ENCODE data around the genes TOMM40L and HSPA6.

DNA sequence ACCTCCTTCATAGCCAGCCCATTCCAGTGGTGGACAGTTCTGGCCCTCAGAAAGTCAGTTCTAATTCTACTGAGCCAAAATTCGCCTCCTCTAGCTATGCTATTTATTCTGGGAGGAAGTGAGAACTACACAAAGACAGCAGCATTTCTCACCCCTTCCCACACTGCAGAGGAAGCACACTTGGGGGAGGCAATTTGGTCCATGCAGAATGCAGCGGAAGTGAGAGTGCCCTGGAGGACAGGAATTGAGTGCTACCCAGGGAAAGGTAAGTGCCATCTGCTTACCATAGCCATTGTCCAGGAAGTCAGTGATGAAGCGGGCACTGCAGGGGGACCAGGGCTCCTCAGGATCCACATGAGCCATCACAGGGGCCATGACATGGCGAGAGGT, 3.7 kb downstream of the ADAMTS4 start:
- PRO-cap = bidirectional peak, plus-strand start at position 161 of the sequence, minus-strand start at position 62 of the sequence
- RAMPAGE, long total RNA = no peak

GRCh38 chr1:161199960-161201036, 1.4 kb upstream of the ADAMTS4 start:
- PRO-cap = no peak
- RAMPAGE, long total RNA = no peak

DNA sequence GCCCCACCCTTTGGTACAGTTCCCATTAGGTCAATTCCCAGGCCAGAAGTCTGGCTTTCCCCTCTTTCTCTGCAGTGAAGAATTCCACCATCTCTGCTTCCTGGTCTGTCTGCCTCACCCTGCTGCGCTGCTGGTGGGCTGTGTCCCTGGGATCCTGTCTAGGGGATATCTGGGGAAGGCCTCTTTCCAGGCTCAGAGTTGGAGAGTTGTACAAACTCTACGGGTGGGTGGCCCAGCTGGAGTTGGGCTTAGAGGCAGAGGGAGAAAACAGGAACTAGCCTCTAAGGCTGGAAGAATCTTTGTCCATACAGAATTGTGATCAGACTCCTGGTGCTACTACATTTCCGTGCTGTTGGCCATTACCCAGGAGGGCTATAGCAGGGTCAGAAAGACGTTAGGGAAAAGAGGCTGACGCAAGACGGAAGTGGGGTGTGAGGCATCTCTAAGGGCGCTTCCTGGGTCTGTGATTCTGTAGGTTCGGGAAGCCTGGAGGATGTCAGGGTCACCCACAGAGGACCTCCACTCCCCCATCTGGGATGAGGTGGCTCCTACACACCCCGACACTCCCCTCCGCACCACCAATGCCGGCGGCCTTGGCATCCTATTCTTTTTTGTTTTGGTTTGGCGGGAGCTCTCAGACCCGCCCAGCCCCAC, 839 bp upstream of the NDUFS2 start:
- PRO-cap = no peak
- RAMPAGE, long total RNA = no peak

GRCh38 chr1:161222133-161222830, 1.1 kb downstream of the APOA2 start:
- PRO-cap = no peak
- RAMPAGE, long total RNA = no peak

DNA sequence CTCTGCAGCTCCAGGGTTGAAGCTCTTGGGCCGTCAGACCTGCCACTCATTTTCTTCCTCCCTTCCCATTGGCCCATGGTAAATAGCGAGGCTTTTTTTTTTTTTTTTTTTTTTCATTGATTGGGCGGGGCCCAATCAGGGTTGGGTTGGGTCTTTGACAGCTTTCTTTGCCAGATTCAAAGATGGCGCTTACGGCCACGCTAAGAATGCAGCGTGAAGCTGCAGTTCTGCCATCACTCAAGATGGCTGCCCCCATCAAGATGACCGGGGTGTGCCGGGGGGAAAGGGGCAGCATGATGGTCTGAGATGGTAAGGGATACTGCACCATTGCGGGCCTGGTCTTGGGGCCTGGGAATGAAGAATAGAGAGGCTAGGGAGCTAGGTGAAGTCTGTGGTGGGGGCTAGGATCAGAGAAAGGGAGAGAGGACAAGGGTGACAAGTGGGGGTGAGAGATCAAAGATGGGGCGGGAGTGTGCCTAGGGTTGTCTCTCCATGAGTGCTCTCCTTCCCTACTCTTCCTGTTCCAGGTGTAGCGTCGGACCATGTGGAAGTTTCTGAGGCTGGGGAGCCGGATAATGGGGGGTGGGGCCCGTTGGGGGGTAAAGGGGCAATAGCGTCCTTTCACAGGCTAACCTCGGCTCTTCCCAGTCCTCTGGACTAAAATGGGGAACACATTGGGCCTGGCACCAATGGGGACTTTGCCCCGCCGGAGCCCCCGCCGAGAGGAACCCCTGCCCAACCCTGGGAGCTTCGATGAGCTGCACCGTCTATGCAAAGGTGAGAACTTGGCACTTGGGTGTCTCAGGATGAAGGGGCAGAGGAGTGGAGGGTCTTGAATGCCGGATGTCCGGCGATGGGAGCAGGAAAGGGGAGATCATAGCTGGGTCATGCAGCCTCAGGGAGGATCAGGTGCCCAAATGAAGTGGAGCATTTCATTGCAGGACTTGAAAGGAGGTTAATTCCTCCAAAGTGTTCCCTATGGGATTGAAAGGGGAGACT, at the start of gene TOMM40L:
Gene TOMM40L (plus strand): TSS at position 233 of the 999 bp plus-strand sequence.
- PRO-cap = bidirectional peak, plus-strand start at position 255 of the sequence, minus-strand start outside the sequence
- RAMPAGE, long total RNA = no peak

- PRO-cap = no peak
- RAMPAGE, long total RNA = no peak
These were observed 5.5 kb downstream of the FCGR2A start for GRCh38 chr1:161510603-161511308.

- PRO-cap = no peak
- RAMPAGE, long total RNA = no peak
These were observed 6.1 kb downstream of the FCGR2A start for GRCh38 chr1:161511309-161511785.

DNA sequence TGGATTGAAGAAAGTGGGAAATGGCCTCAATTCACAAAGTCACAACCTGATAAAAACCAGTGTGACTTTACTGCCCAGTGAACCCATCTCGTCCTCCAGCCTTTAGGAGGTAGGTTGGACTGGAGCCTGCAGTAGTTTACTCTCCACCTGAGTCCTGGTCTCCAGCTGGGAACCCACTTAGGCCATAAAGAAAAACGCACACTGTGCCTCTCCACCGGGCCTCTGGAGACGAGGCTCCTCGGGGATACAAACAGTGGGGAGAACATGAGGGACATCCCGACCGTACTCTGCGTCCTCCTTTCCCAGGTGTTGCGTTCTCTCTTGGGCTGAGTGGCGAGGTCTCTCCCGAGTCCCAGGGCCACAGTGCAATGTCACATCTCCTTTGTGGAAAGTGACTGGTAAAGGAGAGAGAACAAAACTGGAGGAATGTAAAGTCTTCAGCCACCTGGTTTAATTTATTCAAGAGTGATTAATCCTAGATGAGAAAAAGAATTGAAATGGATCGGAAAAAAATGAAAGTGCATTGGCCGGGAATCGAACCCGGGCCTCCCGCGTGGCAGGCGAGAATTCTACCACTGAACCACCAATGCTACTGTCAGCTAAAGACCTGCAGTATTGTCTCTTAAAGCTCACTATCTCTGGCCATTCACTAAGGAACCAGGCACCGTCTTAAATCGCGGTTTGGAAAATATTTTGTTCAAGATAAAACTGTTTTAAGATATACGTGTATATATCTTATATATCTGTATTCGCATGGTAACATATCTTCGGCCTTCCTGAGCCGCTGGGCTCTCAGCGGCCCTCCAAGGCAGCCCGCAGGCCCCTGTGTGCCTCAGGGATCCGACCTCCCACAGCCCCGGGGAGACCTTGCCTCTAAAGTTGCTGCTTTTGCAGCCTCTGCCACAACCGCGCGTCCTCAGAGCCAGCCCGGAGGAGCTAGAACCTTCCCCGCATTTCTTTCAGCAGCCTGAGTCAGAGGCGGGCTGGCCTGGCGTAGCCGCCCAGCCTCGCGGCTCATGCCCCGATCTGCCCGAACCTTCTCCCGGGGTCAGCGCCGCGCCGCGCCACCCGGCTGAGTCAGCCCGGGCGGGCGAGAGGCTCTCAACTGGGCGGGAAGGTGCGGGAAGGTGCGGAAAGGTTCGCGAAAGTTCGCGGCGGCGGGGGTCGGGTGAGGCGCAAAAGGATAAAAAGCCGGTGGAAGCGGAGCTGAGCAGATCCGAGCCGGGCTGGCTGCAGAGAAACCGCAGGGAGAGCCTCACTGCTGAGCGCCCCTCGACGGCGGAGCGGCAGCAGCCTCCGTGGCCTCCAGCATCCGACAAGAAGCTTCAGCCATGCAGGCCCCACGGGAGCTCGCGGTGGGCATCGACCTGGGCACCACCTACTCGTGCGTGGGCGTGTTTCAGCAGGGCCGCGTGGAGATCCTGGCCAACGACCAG, at the start of gene HSPA6:
Gene HSPA6 (plus strand): TSS at position 1,213 of the 1,436 bp plus-strand sequence.
- PRO-cap = no peak
- RAMPAGE, long total RNA = no peak

GRCh38 chr1:161725645-161726581, 4.6 kb downstream of the FCRLB start:
- PRO-cap = unidirectional peak, plus-strand start at chr1:161725873; bidirectional peak, plus-strand start at chr1:161726310, minus-strand start at chr1:161726292; bidirectional peak, plus-strand start at chr1:161726639, minus-strand start at chr1:161726429
- RAMPAGE, long total RNA = no peak

DNA sequence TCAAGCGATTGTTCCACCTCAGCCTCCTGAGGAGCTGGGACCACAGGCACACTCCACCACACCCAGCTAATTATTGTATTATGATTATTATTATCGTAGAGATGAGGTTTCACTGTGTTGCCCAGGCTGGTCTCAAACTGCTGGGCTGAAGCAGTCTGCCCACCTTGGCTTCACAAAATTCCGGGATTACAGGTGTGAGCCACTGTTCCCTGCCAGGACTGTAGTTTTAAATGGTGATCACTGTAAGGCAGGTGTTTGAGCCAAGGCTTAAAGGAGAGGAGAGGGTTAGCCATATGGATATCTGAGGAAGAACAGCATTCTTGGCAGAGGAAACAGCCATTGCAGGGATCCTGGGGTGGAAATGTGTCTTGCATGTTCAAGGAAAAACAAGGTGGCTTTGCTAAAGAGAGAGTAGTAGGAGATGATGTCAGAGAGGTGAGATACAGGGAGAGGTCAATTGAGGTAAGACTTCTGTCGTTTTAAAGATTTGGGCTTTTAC, 73.4 kb downstream of the ATF6 start:
- PRO-cap = no peak
- RAMPAGE, long total RNA = no peak

- PRO-cap = no peak
- RAMPAGE, long total RNA = no peak
These were observed 112.0 kb downstream of the ATF6 start for GRCh38 chr1:161877929-161878786.

DNA sequence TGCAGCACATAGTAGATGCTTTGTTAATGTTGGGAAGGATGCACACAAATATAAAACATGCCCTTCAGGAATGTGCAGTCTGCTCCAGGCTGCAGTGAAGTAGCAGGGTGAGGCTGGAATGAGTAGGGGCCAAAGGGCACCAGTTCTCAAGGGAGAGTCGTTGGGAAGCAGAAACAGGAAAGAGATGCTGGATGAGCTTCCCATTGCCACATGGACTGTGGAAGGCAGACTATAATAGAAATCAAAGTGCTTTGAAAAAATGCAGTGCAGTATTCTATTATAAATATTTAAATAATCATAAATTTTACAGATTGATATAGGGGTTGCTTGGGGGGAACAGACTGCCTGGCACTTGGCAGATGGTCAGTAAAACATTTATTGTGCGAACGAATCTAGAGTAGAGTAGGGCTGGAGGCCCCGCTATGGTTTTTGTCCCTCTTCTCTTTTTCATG, 127.0 kb downstream of the NOS1AP start:
- PRO-cap = no peak
- RAMPAGE, long total RNA = no peak

GRCh38 chr1:162365233-162366107, 11.2 kb downstream of the SPATA46 start:
- PRO-cap = no peak
- RAMPAGE, long total RNA = no peak

- PRO-cap = bidirectional peak, plus-strand start at chr1:162498223, minus-strand start at chr1:162498213
- RAMPAGE, long total RNA = no peak
These were observed 530 bp downstream of the UHMK1 start for GRCh38 chr1:162497931-162498764.

DNA sequence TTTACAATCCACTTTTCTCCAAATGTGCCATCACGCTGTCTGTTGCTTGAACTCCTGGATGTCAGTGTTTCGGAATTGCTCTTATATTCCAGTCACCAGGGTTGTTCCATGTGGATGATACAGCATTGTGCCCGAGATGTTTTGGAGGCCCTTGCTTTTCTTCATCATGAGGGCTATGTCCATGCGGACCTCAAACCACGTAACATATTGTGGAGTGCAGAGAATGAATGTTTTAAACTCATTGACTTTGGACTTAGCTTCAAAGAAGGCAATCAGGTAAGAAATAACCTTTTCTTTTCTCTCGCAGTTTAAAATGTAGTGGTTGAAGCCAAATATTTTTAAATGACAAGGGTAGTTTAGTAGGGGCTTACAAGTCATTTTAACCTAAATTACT, 2.4 kb downstream of the UHMK1 start:
- PRO-cap = no peak
- RAMPAGE, long total RNA = no peak

GRCh38 chr1:162740486-162741176, 49.9 kb upstream of the HSD17B7 start:
- PRO-cap = no peak
- RAMPAGE, long total RNA = no peak

- PRO-cap = no peak
- RAMPAGE, long total RNA = no peak
These were observed 1.5 kb downstream of the RGS4 start for GRCh38 chr1:163070448-163071206.

- PRO-cap = no peak
- RAMPAGE, long total RNA = no peak
These were observed 34.6 kb downstream of the RGS5 start for GRCh38 chr1:163167897-163168680.

- PRO-cap = no peak
- RAMPAGE, long total RNA = no peak
These were observed 6.3 kb upstream of the NUF2 start for GRCh38 chr1:163315564-163315833.

DNA sequence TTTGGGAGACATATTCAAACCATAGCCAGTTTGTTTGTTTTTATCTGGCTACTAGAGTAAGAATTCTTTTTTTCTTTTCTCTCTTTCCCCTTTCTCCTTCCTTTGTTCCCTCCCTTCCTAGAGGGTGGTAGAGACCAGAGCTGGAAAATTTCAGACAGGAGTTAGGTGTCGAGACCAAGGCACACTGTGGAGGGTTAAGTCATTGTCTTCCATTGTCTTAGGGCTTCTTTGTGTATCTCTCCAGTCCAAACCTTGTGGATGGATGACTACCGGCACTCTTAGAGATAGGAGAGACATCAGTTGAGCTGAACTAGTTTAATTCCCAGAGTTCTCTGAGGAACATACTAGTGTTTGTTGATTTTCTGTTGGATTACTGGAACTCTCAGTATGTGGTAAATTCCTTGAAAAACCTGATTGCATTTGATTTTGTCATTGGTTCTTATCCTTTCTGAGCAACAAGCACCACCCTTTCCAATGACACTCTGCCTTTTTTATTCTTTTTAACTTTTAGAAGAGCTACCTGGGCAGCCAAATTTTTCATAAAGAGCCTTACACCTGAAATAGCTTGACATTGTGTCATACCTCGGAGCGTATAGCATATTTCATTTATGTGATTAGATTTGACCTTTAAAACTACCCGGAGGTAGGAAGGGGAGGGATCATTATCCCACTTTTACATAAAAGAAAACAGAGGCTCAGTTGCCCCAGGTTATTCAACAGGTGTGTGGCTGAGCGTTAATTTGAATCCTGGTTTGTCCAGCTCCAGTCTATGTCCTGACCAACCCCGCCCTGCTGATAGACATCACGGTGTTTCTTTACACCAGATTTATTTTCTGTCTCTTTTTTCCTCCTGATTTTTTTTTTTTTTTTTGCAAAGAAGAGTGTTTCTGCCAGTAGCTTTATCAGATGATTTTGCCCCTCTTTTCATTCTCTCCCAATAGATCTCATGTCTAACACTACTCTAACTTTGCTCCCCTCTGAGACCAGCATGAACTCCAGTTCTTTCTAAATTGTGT, 39.5 kb downstream of the PBX1 start:
- PRO-cap = no peak
- RAMPAGE, long total RNA = no peak